Gastrocnemius medialis (tissue), 3 donors: Measurements from ENCODE around the gene CMTR1.

GRCh38 chr6:36765664-36766108, 68.1 kb downstream of the RAB44 start:
- PRO-cap = no peak
- RAMPAGE, long total RNA, 3 experiments = no peak in any of the 3 experiments

DNA sequence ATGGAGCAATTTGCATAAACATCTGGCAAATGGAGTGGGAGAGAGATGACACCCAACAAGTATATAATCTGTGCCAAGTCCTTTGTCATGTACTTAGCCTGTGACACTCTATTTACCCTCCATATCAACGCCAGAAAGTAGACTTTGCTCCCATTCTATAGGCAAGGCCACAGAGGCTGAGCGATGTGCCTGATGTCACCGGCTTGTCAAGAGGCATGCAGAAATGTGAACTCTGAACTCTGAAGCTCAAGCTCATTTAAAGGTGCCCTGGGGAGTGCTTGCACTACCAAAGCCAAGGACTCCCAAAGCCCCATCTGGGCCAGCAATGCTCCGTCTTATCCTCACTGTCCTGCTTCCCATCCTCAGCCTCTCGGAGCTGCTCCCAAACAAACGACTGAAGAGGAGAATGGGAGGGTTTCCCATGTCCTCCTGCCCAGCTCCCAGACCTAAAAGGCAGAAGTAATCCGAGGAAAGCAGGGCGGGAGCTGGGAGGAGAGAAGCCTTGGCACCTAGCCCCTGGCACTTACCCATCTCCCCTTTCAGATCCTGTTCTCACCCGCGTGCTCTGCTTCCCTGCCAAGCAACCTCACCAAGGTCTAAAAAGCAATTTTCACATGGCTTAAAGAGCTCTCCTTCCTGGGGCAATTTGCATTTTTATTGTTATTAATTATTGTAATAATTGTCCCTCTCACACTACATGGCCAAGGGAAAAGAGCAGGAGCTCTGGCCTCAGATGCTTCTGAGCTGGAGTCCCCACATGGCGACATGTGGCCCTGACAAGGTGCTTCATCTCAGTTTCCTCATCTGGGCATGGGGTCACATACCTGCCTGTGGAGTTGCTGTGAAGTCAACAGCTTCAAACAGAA, 9.1 kb downstream of the CPNE5 start:
- PRO-cap = no peak
- RAMPAGE, long total RNA, 3 experiments = no peak in any of the 3 experiments

DNA sequence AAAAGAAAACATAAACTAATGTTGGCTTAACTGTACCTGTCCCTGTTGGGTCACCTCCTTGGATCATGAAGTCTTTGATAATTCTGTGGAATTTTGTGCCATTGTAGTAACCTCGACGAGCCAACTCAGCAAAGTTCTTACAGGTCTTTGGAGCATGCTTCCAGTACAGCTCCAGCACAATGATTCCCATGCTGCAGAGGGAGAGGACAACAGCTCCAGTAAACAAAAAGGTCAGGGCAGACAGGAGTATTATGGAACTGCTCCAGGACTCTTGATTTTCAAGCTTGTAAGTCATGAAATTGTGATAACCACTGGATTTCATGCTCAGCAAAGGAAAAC, 3.0 kb downstream of the PPIL1 start:
- PRO-cap = no peak
- RAMPAGE, long total RNA, 3 experiments = no peak in any of the 3 experiments

DNA sequence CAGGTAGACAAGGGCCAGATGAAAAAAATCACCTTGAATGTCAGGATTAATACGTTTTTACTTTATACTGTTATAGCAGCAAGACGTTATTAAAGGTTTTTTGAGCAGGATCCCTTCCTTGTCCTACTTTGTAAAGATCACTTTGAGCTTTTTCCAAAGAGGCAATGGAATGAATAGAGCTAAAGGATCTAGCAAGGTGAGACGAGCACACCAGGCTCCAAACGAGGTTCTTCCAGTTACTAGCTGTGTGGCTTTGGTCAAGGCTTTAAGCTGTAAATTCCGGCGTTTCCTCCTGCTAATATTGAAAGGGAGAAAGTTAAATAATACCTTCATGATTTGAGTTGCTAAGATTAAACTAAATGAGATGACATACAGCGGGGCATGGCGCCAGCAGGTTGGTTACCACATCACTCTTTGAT, 762 bp downstream of the PPIL1 start:
- PRO-cap = no peak
- RAMPAGE, long total RNA, 3 experiments = no peak in any of the 3 experiments

GRCh38 chr6:36908557-36909164, 22.9 kb downstream of the C6orf89 start:
- PRO-cap = no peak
- RAMPAGE, long total RNA, 3 experiments = no peak in any of the 3 experiments

DNA sequence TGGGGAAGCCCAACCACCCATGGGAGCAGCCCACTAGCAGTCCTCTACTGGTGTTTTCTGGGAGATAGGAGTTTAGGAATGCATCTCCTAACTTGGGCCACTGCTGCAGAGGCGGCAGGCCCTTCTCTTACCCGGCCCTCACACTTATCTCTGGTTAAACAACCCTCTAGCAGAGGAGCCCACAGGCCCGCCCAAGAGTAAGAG, 10.2 kb downstream of the MTCH1 start:
- PRO-cap = no peak
- RAMPAGE, long total RNA, 3 experiments = no peak in any of the 3 experiments

DNA sequence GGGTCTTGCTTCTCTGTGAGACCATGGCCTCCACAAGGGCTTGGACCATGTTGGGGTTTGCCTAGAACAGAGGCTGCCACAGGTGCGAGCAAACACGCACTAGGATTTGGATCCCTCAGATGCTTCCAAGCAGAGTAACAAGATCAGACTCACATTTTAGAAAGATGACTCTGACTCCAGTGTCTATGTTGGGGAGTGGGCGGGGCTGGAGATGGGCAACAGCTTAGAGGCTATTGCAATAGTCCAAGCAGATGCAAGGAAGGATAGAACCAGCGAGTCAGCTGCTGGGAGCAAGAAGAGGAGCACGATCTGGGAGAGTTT, 52.5 kb downstream of the FGD2 start:
- PRO-cap = bidirectional peak, plus-strand start at position 250 of the sequence, minus-strand start at position 151 of the sequence
- RAMPAGE, long total RNA, 3 experiments = no peak in any of the 3 experiments

DNA sequence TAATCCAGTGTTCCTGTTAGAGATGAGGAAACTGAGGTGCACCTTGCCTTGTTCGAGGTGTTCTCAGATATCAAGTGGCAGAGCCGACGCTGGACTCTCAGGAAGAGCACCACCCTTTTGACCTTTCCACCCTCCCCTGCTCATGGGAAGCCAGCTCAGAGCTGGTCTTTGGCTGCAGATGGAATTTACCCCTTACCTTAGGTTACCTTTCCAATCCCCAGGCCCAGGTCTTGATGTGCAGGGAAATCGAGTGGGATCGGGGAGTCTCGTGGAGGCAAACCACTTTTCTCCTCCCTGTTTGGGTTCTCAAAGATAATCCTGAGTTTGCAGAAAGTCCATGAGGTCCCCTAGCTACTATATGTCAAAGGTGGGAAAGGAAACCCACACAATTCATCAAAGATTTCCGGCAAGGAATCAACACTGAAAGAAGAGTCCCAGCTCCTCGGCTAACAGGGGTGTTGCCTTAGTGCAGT, 62.9 kb upstream of the PIM1 start:
- PRO-cap = no peak
- RAMPAGE, long total RNA, 3 experiments = no peak in any of the 3 experiments

DNA sequence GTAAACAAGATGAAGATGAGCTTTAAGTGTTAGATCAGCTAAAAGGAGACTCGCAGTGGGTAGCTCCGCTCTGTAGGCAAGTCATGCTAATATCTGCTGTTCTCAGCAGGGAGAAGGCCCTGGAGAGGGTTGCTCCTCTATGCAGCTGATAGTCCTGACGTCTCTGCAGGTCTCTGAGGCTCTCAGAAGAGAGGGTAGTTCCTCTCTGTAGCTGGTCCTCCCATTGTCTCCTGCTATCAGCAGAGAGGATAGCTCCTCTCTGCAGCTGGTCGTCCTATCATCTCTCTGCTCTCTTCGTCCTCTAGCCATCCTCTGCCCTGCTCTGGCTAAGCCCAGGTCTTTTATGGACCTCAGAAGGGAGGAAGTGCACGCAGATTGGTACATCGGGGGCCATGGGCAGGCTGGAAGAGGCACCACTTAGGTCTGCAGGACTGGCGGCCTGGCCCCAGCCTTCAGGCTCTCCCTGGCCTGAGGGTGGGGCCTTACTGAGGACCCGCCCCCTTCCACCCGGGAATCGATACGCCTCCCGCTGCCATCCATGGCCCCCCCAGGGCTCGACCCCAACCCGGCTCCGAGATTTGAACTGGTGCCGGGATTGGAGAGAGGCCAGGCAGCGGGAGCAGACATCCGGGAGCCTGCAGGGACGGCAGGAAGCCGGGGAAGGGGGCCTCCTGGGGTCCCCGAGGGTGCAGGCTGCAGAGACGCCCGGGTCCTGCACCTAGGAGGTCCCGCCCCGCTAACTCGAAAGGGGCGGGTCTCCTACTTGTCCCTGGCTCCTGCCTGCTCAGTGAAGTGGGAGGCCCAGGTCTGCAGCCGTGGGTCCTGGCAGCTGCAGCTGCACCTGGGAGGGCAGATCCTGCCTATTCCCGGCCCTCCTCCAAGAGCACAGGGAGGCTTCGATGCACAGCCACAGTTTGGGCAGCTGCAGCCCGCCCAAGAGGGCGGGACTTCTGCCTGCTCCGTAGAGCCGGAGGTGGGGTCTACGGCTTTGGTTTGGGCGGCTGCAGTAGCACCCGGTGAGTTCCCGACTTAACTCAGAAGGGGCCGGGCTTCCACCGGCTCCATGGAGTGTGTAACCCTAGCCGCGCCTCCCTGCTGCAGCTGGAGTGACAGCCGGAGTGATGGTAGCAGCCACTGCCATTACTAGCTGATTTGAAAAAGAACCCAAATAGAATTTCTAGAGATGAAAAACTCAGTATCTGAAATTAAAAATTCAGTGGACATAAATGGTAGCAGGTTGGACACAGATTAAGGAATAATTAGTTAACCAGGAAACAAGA, 35.4 kb upstream of the TBC1D22B start:
- PRO-cap = no peak
- RAMPAGE, long total RNA, 3 experiments = no peak in any of the 3 experiments

DNA sequence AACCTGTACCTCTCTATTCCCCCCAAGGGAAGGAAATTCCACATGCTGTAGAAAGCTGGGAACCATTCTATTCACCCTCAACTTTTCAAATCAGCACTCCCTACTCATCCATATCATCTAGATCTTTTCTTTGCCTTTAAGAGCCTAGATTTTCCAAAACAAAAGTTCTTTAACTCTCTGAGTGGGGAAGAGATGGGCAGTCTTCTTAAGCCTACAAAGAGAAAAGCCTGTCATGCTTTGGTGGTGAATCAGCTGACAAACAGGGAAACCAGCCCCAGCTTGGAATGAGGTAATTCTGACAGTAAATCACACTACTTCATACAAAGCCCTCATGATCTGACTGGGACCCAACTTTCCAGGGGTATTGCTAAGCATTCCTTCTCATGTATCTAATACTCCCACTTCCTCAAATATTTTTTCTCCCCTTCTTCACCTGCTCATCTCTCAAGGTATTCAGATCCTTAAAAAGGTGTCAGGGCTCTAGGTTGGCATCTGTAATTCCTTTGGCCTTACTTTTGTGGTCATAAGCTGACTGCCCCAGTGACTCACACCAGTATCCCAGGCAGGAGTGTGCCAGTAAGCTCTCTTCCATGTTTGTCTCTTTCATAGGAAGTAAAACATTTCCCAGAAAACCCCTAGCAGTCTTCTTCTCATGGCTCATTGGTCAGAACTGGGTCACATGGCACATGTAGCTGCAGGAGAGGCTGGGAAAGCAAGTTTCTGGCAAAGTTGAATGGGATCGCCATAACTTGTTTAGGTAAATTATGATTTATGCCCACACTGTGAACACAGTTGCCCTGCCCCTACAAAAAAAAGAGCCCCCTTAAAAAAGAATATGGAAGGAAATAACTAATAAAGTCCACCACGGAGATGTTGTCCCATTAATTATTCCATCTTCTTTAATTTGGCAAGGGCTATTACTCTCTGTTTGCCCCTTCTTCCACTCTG, 15.0 kb upstream of the TBC1D22B start:
- PRO-cap = no peak
- RAMPAGE, long total RNA, 3 experiments = no peak in any of the 3 experiments

- PRO-cap = bidirectional peak, plus-strand start at chr6:37433228, minus-strand start at chr6:37433147
- RAMPAGE, long total RNA, 3 experiments = start-site peak on the plus strand in 3 of 3 experiments, at chr6:37433207-37433282 at its widest, 22 to 243 reads per replicate
These were observed at the start of gene CMTR1 for GRCh38 chr6:37432750-37433351. Gene CMTR1 (plus strand): TSS chr6:37433221.

DNA sequence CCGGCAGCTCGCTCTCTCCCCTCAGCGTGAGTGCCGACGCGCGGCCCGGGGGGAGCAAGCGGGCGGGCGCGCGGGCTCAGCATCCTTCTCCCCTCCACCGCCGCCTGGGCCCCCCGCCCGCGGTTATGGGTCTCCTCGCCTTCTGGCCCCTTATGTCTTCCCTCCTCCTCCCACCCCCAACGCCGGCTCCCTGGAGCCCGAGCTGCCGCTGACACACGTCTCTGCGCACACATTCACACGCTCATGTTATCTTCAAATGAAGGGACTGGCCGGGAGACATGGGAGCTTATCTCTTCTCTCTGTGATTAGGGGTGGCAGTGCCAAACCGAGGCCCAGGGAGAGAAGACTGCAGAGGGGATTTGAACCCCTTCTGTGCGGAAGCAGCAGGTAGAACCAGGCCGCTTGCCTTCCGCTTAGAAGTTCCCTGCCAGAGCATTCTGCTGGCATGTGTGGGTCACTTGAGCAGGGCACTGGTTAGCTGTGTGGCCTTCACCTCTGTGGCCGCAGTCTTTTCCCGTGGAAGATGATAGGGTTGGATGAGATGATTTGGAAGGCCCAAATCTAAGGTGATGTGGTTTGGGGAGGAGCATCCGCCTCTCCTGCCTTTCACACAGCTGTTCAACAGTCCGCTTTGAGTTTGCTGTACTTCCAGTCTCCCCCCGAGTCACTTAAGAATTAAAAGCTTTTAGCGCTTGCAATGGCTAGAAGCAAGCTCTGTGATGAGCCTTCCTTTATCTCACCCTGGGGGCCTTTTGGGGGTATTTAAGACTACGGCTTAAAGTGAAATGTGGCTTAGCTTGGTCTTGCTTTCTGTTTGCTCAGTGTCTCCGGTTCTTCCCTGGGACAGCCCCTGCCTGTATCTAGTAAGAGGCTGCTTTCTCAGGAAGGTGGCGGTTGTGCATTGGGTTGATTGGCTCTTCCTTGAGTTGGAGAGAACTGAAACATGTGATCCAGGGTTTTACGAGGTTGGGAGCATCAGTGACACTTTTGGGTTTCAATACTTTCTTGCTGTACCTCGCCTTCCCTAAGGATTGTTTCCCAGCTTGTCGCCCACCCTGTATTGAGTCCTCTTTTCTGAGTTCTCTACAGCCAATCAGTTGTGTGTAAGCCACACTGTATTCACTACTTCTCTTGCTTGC, 700 bp downstream of the CMTR1 start:
- PRO-cap = no peak
- RAMPAGE, long total RNA, 3 experiments = no peak in any of the 3 experiments

- PRO-cap = no peak
- RAMPAGE, long total RNA, 3 experiments = no peak in any of the 3 experiments
These were observed 23.7 kb downstream of the CCDC167 start for GRCh38 chr6:37475682-37476693.

- PRO-cap = no peak
- RAMPAGE, long total RNA, 3 experiments = no peak in any of the 3 experiments
These were observed 2.6 kb downstream of the CCDC167 start for GRCh38 chr6:37496825-37497678.

DNA sequence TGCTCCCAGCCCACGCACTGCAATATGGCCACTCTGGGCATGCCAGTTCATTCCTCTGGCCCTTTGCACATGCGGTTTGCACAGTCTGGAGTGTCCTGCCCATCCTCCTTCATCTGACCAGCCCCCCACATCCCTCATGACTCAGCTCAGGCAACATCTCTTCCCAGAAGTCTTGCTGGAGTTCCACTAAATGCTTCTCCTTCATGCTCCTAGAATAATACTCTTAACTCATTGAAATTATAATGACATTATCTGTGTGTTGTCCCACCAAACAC, 16.0 kb upstream of the MDGA1 start:
- PRO-cap = no peak
- RAMPAGE, long total RNA, 3 experiments = no peak in any of the 3 experiments

- PRO-cap = no peak
- RAMPAGE, long total RNA, 3 experiments = no peak in any of the 3 experiments
These were observed 36.0 kb upstream of the ZFAND3 start for GRCh38 chr6:37783186-37784330.

- PRO-cap = no peak
- RAMPAGE, long total RNA, 3 experiments = no peak in any of the 3 experiments
These were observed 30.9 kb downstream of the ZFAND3 start for GRCh38 chr6:37850289-37850879.

- PRO-cap = no peak
- RAMPAGE, long total RNA, 3 experiments = no peak in any of the 3 experiments
These were observed 353.2 kb downstream of the ZFAND3 start for GRCh38 chr6:38172741-38173161.

DNA sequence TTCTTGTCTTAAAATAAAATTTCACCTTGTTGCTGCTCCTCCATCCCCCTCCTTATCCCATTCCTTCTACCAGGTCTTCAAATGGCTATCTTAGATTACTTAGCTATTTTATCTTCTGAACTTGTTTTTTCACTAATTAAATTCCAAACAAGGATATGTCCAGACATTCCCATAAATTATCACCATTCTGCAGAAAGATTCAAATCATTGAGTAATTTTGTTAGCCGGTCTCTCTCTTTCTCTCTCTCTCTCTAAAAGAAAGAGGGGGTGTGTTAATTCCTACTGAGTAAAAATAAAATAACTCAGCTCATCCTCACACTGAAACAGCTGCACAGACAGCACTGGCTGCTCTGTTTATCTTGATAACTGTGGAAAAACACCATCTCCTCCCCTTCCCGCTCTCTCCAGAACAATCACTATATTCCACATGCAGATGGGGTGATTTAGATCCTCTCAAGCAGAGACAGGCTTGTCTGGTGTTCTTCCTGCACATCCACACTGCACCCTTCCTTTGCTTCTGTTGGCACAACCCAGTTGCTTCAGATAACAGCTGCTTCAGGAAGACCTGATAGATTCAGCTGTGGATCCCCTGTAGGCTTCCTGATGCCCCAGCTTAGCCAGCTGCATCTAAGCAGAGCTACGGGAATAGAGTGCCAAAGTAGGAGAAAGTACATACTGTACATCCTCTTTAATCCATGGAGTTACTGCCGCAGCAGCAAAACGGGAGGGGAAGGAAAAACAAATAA, 281.8 kb downstream of the BTBD9 start:
- PRO-cap = no peak
- RAMPAGE, long total RNA, 3 experiments = no peak in any of the 3 experiments

GRCh38 chr6:38547554-38548025, 92.1 kb downstream of the BTBD9 start:
- PRO-cap = no peak
- RAMPAGE, long total RNA, 3 experiments = no peak in any of the 3 experiments